ENCODE data around the genes EBF4, C20orf141, AVP and SIGLEC1.

DNA sequence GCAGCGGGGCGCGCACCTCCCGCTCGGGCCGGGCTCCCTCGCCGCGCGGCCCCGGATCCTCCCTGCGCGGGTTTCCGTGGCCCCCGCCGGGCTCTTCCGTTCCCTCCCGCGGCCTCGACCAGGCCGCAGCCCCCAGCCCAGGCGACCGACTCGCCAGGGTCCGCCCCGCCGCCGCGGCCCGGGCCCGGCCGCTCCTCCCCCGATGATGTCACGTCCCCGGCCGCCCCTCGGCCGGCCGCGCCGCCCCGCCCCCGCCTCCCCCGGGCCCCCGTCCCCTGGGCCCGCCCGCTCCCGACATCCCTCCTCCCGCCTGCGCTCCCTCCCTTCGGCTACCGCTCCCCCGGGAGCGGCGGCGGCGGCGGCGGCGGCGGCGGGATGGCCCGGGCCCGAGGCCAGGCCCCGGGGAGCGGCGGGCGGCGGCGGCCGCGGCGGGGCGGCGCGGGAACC lies at the start of gene EBF4:
Gene EBF4, plus strand, starts transcription at position 322 of the 447 bp plus-strand sequence.
- PRO-cap = bidirectional peak, plus-strand start at position 328 of the sequence, minus-strand start at position 194 of the sequence

GRCh38 chr20:2729373-2729822 lies 36.8 kb downstream of the EBF4 start:
- PRO-cap = no peak

DNA sequence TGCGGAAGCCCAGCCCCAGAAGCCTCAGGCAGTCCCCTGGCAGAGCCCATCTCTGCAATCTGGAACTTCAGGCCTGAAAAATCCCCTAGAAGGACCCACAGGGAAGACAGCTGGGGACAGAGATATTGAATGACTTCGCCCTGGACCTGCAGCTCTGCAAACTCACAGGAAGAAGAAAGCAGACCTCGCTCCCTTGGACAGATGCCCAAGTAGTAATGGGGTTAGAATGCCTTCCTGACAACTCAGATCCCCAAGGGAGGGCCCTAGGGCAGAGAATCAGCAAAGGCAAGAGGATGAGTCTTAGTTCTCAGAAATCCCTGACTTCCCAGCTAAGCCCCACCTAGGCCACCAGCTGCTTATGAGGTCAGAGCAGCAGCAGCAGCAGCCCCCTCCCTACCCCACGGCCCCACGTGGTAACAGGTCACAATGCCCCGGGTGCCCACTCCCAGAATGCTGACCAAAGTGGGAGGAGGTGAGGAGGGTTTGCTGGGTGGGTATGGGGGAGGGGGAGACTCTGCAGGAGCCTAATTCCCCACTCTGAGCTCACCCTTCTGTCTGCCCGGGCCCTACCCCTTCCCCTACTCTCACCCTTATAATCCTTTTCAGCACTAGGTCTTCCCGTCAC lies at the start of gene C20orf141:
Gene C20orf141, plus strand, starts transcription at position 442 of the 625 bp plus-strand sequence.
- PRO-cap = no peak

- PRO-cap = no peak
These were observed 1.6 kb upstream of the PTPRA start for GRCh38 chr20:2871607-2872144.

- PRO-cap = no peak
These were observed 2.4 kb downstream of the PTPRA start for GRCh38 chr20:2875713-2876133.

DNA sequence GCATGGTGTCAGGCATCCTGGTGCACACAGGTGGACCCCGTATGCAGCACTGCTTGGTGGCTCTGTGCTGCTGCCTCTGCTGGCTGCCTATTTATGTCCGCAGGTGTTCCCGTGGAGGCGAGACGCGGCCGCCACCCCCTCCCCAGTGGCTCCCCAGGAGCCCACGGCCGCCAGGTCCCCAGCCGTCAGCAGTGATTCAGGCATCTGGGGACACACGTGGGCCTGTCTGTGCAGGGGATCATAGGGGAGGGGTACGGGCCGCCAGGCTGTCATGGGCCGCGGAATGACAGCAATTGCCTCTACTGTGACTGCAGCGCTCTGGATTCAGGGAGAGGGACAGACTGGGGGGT lies at the start of gene AVP:
Gene AVP, minus strand, starts transcription at position 66 of the 350 bp plus-strand sequence.
- PRO-cap = no peak

DNA sequence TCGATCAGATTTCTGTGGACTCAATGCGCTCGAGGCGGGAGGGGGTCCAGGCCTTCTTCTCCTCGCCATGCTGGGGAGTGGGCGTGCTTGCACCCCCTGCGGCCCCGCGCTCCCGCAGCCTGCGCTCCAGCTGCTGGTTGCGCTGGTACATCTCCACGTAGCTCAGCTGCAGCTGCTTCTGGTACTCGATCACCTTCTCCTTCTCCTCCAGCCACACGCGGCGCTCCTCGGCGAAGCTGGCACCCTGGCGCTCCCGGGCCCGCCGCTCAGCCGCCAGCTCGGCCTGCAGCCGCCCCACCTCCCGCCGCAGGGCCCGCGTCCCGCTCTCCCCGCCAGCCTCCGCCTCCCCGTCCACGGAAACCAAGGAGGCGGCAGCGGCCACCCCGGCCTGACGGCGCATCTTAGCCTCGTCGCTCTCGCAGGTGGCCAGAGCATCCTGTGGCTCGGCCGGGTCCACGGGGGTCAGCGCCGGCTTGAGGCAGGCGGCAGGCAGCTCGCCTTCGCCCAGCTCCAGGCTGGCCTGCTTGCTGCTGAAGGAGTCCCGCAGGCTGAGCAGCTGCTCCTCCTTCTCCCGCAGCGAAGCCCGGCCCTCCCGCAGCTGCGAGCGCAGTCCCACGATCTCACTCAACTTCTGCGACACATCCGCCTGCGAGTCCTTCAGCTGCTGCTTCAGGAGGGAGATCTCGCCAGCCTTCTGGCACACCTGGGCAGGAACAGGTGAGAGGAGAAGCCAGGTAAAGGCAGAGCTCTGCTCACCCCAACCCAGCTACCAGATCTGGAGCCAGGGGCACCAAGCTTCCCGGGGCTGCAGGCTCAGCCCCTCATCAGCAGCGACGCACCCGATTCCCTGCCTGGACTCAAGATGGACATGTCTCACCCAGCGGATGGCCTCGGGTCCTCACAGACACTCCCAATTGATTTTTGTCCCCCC lies 5.0 kb upstream of the FASTKD5 start:
- PRO-cap = no peak

DNA sequence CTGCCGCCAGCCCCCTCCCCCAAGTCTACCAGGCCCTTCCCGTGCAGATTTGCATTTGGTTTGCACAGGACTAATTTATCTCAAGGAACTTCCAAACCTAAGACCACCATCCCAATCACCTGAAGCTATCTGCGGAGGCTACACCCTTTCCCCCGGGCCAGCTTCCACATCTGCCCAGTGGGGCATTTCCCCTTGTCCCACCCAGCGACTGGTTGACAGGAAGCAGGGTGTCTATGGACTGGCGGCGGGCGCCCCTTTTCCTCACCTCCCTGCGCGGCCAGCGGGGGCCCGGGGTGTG lies 9.3 kb upstream of the SLC4A11 start:
- PRO-cap = no peak

DNA sequence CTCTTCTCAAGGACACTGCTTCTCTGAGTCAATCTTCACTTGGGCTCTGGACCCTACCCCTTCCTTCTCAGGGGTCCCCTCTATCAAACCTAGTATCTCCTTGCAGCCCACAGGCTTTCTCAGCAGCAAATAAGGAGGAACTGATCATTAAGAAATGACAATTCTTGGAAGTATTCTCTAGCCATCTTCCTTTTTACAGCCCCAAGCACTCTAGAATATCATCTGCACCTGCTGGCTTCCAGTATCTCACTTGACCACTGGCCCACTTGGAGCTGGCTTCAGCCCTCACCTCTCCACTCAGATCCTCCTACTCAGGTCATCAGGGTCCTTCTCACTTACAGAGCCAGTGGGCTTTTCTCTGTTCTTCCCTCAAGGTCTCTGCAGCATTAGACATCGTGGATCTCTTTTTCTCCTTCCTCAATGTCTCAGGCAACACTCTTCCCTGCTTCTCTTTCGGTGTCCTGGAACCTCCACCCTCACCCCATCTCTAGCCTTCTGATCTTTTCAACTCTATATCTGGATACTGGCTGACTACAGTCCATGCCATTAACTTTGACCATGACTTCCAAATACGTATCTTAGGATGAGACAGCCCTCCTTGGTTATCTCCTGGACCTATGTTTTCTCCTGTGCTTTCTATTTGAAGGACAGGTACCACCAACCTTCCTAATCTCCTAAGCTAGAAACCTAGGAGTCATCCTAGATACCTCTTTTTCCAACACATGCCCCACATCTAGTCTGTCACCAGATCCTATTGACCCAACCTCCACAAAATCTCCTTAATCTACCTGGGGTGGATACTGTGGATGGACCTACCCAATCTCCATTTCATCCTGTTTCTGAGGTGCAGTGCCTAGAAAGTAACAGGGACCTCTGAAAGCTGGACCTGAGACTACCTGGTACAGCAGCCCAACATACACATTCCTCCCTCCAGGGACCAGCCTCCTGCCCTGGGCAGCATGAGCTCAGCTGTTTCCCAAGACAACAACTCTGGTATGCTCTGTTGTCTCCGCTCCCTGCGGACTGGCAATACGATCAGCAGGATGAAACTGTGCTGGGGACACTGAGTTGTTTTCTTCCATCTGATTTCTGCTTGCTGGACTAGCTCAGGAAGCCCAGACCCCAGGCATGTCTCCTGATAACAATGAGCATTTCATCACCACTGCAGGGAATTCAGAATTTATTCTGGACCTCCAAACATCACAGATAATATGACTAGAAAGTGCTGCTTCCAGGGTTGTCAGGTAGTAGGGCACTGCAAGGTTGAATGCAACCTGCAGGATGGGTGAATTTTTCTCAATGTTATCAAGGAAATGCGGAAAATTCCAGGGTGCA lies 38.4 kb upstream of the SLC4A11 start:
- PRO-cap = no peak

- PRO-cap = no peak
These were observed 80.6 kb downstream of the DNAAF9 start for GRCh38 chr20:3326788-3327290.

GRCh38 chr20:3472039-3473014 lies 1.5 kb downstream of the ATRN start:
- PRO-cap = no peak

DNA sequence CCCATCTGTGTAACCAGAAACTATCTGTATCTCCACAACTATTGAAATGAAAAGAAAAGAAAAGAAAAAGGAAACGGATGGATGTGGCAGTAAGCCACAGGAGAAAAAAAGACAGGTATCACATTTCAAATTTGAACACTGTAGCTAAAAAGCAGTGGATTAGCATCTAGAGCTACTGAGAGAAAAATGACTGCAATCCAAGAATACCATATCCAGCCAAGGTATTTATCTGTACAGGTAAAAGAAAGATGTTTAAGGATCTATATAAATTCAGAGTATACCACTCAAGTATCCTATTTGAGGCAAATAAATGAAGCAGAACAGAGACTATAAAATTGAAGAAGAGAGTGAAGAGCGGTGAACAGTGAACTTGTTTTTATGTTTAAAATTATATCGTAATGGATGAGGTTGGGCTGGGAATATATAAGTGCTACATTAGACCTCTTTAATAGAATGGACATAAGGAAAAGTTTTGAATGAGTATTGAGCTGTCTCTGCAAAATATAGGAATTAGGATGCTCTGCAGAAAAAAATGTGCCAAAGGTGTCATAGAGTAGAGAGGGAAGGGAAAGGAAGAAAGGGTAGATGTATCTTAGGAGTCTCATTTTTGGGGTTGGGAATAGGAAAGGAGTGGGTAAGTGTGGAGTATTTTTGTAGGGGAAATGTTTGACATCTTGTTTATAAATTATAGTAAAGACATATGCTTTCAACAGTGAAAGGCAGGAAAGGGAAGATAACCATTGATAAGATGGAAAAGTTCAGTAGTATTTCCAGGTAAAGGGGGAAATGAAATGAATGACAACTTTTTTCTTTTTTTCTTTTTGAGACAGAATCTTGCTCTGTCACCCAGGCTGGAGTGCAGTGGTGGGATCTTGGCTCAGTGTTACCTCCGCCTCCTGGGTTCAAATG lies 49.1 kb downstream of the ATRN start:
- PRO-cap = no peak

- PRO-cap = no peak
These were observed 49.1 kb downstream of the GFRA4 start for GRCh38 chr20:3613939-3614608.

DNA sequence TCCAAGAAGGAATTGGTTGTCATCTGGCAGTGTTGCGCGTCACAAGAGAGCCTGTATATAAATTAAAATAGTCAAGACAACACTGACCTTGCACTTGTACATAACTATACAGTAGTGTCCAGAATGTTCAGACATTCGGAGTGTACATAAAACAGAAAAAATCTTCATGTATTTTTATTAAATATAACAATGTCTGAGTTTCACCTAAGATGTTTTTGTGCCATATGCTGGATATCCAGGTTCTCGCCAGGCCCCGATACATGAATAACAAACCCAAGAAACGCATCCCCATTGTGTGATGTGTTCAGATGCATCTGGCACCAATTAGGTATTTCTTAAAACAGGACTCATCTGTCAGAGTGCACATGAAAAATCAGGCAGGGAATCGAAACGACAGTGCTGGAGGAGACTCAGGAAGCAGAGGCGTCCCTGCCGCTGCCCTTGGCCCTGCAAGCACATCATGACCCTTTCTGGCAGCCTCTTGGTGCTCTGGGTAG lies 13.9 kb downstream of the GFRA4 start:
- PRO-cap = no peak

GRCh38 chr20:3679120-3679407 lies 2.7 kb downstream of the ADAM33 start:
- PRO-cap = no peak

GRCh38 chr20:3699203-3699569 lies 13.2 kb downstream of the SIGLEC1 start:
- PRO-cap = no peak

GRCh38 chr20:3711946-3712946 lies at the start of gene SIGLEC1:
Gene SIGLEC1 (minus strand): TSS chr20:3712600.
- PRO-cap = no peak

DNA sequence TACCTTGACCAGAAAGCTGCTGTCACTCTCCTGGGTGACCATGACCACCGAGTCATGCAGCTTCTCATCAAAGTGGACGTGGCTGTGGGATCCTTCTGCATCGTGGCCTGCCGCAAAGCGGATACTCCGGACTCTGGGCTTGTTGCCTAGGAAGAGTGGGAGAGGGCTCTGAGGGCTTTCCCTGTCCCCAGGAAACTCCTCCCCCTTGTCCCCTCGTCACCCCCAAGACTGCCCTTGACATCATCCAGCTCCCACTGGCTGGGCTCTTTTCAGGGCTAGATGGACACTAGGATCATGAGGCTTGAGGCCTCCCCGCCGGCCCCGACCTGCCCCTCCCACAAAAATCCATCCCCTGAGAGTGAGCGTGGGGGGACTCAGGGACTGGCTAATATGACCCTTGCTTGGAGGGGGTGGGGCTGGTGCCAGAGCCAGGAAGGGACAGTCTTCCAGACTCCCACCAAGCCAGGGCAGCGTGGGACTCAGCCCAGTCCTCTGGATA lies 9.0 kb downstream of the ADISSP start:
- PRO-cap = no peak

DNA sequence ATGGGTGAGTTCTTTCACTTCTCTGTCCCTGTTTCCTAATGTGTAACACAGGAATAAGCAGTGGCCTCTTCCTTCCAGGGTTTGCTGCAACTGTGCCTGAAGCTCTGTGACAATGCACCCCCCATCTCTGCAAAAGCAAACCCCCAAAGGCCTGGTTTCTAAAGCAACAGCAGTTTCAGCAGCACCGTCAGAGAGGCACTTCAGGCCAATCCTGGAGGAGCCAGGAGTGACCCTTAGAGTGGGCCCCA lies 2.2 kb downstream of the ADISSP start:
- PRO-cap = no peak

DNA sequence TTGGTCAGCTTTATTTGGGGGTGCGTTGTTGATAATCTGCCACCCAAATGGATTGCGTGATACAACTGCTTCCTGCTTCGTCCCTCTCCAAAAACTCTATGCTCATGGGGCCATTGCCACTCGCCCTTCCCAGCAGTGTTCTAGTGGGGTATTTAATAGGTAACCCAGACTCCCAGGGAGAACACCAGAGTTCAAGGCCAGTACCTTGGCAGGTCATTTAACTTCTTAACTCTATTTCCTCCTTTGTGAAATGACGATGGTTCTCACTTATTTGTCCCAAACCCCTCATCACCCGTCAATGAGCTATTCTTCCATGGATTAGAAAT lies 467 bp upstream of the SPEF1 start:
- PRO-cap = no peak

All from anterior vena cava (tissue), 1 donor.